LUHMES (cell line): ENCODE measurements around the gene NEUROG1.

DNA sequence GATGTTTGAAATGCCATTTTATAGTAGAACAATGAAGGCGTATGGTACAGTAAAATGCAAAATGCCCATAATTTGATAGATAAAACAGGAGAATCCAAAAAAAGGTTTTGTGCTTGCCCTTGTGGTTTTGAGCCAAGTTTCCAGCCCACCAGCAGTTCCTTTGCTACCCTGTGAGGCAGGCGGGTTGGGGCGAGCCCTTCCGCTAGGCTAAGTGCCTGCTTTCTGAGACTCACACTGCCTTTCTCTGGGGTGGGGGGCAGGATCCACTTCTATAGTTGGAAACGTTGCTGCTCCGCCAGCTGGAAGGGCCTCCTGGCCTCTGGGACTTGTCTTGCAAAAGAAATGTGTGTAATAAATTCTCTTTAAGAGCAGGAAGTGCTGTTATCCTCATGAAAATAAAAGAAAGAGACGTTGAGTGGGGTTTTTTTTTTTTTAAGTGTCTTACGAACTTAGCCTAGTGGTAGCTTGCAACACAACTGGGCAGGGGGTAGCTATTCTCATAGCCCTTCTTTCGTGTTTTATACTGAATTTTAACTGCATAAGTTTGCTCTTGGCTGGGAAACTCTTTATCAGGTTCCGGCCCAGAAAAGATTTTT lies 19.6 kb downstream of the JADE2 start:
- PRO-cap = no peak

DNA sequence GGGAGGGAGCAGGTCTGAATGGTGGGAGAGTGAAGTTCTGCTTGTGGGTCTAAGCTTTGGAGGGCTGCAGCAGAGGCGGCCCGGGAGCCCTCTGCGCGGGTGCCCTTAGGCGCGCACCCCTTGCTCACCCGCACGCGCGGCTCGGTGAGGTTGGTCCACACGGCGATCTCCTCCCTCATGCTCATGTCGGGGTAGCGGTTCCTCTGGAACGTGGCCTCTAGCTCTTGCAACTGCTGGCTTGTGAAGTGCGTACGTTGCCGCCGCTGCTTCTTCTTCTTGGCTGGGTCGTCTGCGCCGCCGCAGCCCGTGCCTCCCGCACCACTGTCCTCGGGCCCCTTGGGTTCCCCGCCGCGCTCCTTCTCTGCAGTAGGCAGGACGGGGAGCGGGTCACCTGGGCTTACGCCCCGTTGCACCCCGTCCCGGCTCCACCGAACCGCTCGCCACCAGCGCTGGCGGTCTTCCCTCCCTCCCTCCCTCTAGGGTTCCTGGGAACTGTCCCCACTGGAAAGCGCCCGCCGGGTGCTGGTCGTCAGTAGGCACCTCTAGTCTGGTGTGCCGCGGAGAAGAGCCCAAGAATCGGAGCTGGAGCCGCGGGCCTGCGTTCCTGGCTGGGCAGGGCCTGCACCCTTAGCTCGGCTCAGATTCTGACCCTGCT lies 2.8 kb downstream of the PITX1 start:
- PRO-cap = no peak

DNA sequence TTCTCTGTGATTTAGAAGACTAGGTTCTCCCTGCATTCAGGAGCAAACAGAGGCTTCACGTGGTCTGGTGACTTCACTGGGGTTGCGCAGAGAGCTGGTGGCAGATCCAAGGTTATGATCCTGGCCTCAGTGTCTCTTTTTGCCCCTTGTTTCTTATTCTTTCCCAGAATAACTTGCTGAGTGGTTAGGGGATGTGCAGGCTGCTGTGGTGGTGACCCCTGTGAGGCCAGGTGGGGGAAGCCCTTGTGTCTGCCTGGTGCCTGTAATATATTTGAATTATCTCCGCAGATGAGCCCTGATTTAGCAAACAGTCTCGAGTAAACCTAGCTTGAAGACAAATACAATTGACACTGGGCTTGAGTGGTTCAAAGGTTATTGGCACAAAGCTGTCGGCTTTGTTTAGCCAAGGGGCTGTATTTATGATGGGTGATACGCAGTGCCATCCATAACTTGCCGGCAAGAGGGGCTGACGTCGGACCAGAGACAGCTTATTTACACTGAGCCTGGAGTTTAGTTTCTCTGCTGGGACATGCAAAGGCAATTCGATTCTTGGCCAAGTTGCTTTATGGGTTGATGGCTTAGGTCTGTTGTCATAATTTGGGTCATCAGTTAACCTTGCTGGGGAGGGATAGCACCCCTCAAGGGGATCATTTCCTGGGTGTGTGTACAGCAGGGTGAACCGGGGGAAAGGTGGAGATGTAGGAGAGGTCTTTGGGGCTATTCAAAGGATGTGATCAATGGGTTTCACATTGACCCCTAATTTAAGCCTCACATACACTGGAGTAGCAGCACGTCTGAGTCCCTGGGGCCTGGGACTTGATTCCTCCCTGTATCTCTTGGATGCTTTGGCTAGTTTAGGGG lies 20.0 kb upstream of the PITX1 start:
- PRO-cap = no peak

GRCh38 chr5:135127750-135128319 lies 93.8 kb upstream of the PITX1 start:
- PRO-cap = no peak

GRCh38 chr5:135154100-135154824 lies 120.2 kb upstream of the PITX1 start:
- PRO-cap = no peak

- PRO-cap = no peak
Observed at GRCh38 chr5:135173682-135174294, 139.8 kb upstream of the PITX1 start.

GRCh38 chr5:135233015-135233489 lies 166.0 kb downstream of the MACROH2A1 start:
- PRO-cap = no peak

GRCh38 chr5:135246666-135247361 lies 152.2 kb downstream of the MACROH2A1 start:
- PRO-cap = no peak

- PRO-cap = no peak
Observed at GRCh38 chr5:135336702-135337848, 62.0 kb downstream of the MACROH2A1 start.

GRCh38 chr5:135380188-135380823 lies 18.7 kb downstream of the MACROH2A1 start:
- PRO-cap = no peak

- PRO-cap = no peak
Observed at GRCh38 chr5:135386970-135387353, 12.1 kb downstream of the MACROH2A1 start.

DNA sequence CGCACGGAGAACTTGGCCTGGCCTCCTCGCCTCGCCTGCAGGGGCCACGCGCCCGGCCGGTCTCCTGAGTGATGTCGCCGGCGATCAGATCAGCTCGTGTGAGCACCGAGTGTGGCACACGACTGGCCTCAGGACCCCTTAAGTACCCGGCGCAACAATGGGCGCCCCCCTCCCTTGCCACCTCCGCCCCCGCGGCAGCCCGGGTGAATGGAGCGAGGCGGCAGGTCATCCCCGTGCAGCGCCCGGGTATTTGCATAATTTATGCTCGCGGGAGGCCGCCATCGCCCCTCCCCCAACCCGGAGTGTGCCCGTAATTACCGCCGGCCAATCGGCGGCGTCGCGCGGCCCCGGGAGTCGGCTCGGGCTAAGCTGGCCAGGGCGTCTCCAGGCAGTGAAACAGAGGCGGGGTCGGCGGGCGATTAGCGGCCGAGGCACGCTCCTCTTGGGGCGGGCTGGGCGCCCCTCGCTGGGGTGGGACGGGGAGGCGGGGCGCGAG lies at the start of gene NEUROG1:
TSS of gene NEUROG1 (minus strand) at position 116 of the 496 bp plus-strand sequence.
- PRO-cap = bidirectional peak, plus-strand start at position 398 of the sequence, minus-strand start at position 210 of the sequence

GRCh38 chr5:135944767-135945484 lies 9.9 kb downstream of the LECT2 start:
- PRO-cap = no peak

- PRO-cap = no peak
Observed at GRCh38 chr5:135999300-136000030, 29.3 kb upstream of the TGFBI start.

DNA sequence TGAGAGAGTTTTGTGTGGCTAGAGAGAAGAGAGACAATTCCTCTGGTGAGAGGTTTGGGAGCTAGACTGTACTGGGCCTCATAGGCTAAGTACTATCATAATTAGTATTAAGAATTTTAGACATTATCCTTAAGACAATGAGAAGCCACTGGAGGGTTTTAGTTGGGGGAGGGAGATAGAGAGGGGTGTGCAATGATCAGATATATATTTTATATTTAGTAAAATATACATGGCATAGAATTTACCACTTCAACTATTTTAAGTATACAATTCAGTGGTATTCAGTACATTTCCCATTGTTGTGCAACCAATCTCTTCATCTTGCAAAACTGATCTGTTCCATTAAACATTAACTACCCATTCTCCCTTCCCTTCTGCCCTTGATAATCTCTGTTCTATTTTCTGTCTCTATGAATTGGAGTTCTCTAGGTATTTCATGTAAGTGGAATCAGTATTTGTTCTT lies 38.5 kb downstream of the TGFBI start:
- PRO-cap = no peak

DNA sequence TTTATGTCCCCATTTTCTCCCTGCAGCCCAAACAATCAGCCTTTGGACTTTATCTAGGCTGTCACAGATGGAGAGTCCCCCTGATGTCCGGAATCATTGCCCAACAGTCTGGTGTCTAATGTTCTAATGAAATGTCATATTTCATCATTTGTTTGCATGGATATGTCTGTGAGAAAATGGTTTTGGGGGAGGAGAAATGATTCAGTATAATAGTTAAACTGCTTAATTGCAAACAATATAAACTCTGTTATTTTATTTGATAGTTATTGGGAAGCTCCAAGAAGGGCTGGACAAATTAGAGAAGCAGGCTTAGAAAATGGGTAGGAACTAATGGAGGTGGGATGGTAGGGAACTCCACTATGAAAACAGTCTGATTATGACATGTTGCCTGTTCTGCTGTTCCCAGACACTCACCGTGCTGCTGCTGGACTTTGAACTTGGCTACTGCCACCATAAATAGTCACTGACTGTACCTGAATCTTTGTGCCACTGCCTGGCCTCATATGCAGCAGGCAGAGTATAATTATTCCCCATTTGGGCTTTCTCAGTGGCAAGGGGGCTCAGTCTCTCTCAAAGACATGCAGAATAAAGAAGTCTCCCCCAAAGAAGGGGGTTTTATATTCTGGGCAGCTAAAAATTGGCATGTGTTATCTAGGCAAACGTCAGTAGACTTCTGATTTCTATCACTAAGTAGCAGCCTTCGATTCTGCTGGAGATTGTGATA lies 38.2 kb upstream of the SMAD5 start:
- PRO-cap = no peak

- PRO-cap = no peak
Observed at GRCh38 chr5:136628939-136629426, 263.6 kb upstream of the TRPC7 start.

- PRO-cap = no peak
Observed at GRCh38 chr5:136676097-136676725, 310.9 kb upstream of the TRPC7 start.

- PRO-cap = no peak
Observed at GRCh38 chr5:137146309-137147088, 352.6 kb downstream of the SPOCK1 start.

- PRO-cap = no peak
Observed at GRCh38 chr5:137187177-137187558, 312.0 kb downstream of the SPOCK1 start.